ENCODE data around the genes CATSPER3, BRD8 and CDC25C.

DNA sequence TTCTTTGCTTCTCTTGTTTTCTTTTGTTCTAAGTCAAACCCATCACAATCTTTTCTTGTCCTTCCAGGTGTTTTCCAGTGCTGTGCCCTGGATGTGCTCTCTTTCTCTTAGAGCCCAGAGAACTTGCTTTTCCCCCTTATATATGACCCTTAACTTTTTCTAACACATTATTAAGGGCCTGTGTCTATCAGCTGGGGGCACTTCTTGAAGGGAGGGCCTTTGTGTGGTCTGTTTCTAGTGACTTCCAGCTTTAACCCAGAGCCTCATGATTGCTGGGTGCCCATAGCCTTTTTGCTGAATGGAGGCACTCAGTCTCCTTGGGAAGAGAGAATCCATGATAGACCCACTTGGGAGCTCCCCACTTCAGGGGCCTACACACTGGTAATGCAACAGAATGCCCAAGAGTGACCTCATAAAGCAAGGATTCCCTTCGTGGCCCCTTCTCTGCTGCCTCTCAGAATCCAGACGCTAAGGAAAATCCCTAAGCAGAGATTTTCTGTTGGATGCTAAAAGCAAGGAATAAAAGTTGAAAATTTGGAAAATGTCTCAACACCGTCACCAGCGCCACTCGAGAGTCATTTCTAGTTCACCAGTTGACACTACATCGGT, at the start of gene CATSPER3:
CATSPER3 (plus strand) TSS at position 457 of the 609 bp plus-strand sequence.
- PRO-cap, result no peak

DNA sequence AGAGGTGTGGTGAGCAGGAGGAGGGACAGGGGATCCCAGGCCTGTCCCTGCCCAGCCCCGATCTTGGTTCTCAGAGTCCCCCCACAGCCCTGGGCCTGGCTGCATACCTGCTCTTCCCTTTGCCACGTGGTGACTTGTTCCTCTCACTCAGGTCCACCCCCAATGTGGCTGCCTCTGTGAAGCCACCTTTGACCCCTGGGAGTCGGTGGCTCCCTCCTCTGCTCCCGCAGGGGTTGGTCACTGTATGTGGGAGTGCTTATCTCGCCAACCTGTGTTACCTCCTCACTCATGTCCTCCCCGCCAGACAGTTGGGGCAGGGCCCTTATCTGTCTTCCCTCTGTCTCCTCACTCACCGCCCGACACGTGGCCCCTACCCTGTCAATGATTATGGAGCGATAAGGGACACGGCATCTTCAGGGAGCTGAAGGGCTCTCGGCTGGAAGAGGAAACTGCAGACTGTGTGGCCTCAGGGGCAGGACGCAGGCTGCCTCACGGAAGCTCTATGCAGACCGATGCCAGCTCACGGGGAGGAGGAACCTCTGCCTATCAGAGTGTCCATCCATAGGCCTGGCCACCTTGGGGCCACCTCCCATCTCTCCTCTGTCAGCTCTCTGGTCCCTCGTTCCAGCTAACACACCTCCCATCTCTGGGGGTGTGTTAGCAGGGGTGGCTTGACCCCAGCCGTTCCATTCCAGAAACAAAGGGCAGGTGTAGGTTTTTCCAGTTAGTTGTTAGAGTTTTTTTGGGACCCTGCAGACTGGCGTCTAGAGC, 100.1 kb upstream of the PITX1 start:
- PRO-cap, result no peak

GRCh38 chr5:135269653-135270212, 129.3 kb downstream of the MACROH2A1 start:
- PRO-cap, result no peak

GRCh38 chr5:135307360-135307896, 91.6 kb downstream of the MACROH2A1 start:
- PRO-cap, result no peak

DNA sequence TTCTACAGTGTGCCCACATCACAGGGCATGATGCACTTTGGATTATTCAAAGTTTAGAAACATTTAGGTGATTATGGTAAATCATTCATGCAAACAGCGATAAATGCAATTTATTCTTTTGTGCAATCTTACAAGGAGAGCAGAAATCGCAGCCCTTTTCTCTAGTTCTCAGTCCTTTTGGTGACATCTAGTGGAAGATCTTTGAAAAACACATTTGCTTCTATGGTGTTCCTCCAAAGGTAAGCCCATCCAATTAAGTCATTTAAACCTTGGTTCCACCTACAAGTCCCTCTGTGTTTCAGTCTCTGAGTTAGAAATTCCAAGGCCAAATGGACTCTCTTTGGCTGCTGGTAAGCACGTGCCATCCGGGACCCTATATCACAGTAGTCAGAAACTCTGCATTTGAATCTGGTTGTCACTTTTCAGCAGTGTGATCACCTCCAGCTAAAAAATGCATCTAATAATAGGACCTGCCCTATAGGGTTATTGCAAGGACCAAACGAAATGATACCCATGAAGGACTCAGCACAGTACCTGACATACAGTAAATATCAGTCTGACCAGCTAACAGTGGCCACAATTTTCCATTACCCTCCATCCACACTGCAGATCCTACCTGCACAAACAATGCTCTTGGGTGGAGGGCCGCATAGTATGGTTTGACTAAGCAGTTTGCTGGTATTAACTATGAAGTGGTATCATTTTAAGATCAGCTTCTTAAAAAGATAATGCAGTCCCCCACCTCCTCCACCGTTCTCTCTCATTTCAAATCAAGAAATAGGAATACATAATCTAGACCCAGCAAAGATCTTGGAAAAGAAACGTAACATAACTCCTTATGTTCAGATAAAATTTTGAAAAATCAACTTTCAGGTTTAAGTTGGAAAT, 66.2 kb downstream of the MACROH2A1 start:
- PRO-cap, result no peak

- PRO-cap, result no peak
These were observed 4.1 kb upstream of the TIFAB start for GRCh38 chr5:135456104-135456783.

- PRO-cap, result no peak
These were observed 13.1 kb upstream of the SLC25A48 start for GRCh38 chr5:135821230-135821937.

- PRO-cap, result no peak
These were observed 11.7 kb downstream of the SMIM32 start for GRCh38 chr5:136181187-136181739.

- PRO-cap, result no peak
These were observed 431.6 kb downstream of the SPOCK1 start for GRCh38 chr5:137067573-137067956.

GRCh38 chr5:137146309-137147088, 352.6 kb downstream of the SPOCK1 start:
- PRO-cap, result no peak

- PRO-cap, result no peak
These were observed 183.2 kb downstream of the SPOCK1 start for GRCh38 chr5:137315844-137316327.

DNA sequence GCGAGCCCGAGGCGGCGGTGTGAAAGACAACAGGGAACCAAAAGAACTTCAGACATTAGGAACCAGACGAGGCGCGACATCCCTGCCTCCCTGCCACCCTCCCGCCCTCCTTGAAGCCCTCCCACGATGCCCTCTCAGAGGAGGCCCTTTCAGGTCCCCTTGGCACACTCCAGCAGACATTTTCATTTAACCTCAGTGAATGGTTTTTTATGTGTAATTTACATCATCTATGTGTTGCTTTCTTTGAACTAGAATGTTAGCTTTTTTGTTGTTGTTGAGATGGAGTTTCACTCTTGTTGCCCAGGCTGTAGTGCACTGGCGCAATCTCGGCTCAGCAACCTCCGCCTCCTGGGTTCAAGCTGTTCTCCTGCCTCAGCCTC, 1.0 kb upstream of the HNRNPA0 start:
- PRO-cap, result no peak

GRCh38 chr5:137946338-137947156, 57.3 kb downstream of the PKD2L2 start:
- PRO-cap, result no peak

DNA sequence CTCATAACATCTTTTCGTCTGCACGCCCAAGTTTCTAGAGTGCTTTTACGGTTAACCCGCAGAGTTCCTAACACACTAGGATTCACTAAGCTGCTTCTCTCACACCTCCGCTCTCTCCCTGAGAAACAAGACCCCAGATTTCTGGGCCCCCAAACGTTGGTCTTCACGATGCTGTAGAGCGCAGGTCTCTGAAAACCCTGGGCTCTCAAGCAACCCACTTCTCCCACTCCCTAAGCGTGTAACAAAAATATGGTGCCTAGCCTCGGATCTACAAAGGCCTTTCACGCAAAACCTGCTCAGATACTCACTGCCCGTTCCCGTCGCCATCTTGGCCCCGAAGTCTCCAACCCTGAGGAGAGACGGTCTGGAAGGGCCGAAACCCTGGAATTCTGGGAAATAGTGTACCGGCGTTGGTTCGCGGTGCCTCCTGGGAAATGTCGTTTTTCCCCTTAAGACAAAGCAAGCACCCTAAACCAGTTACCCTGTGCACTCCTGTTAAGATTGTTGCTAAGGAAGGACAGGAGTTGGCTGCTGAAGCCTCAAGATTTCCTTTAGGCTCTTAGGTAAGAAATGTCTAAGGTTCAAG, at the start of gene BRD8:
BRD8 (minus strand) TSS at position 343 of the 586 bp plus-strand sequence.
- PRO-cap, result bidirectional peak, plus-strand start at position 299 of the sequence, minus-strand start at position 342 of the sequence

GRCh38 chr5:138179627-138179909, 656 bp downstream of the KIF20A start:
- PRO-cap, result no peak

- PRO-cap, result bidirectional peak, plus-strand start at chr5:138331434, minus-strand start at chr5:138331460; unidirectional peak, minus-strand start at chr5:138331676; bidirectional peak, plus-strand start at chr5:138331989, minus-strand start at chr5:138331804
These were observed at the start of gene CDC25C for GRCh38 chr5:138331169-138332208. Gene CDC25C (minus strand): TSS chr5:138331804.

DNA sequence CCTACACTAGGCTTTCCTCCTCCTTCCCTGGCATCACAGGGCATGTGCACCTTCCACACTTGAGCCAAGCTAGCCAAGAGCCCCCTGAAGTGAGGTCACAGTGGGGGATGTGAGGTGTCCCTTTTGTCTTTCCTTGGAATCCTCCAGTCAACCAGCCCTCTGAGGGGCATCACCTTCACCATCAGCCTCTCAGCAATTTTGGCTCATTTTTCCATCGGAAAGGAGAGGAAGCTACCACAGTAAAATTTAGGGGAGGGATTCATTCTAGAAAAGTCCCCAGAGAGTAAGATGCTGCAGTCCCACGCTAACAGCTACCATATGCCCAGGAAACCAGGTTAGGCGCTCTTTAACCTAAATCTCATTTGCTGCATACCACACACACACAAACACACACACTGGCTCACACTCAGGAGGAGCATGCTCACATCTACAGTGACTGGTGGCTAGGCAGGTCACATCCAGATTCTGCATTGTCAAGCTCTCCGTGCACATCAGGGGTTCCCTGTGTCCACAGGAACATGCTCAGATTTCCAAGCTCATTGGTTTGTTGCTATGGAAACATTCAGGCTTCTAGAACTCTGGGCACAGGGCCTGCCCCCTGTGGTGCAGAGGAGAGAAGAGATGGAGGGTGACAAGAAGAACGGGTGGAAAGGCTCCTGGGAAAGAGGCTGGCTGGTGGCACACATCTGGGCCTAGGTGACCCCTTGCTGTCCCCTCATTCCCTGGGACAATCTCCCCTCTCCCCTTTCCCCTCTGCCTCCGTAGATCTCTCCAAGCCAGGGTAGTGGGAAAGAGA, 10.0 kb downstream of the REEP2 start:
- PRO-cap, result no peak

- PRO-cap, result no peak
These were observed 36.9 kb downstream of the EGR1 start for GRCh38 chr5:138501844-138502854.

DNA sequence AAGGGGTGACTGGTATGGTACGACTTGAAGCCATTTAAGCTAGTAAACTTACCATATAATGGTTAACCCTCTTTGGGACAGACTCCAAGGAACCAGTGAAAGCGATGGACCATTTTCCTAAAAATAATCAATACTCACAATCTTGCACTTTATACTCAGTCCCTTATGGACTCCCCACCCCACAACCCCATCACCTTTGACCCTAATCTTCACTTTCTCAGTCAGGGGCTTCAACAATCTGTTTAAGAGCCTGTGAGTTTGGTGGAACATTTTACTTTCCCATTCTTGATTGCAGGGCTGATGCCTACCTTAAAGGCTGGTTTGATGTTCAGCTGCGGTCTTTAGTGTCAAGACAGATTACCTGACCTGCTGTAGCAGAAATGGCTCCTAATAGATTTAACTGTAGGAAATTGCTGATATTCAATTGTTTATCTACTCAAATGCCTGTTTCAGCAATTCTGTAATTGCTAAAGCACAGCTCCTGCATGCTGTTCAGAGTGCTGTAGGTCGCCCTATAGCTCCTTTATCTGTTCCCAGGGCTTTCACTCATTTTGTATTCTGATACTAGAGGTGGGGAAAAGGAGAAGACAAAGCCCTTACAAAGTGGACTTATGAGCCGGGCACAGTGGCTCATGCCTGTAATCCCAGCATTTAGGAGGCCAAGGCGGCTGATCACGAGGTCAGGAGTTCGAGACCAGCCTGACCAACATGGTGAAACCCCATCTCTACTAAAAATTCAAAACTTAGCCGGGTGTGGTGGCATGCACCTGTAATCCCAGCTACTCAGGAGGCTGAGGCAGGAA, 8.6 kb upstream of the ETF1 start:
- PRO-cap, result no peak

DNA sequence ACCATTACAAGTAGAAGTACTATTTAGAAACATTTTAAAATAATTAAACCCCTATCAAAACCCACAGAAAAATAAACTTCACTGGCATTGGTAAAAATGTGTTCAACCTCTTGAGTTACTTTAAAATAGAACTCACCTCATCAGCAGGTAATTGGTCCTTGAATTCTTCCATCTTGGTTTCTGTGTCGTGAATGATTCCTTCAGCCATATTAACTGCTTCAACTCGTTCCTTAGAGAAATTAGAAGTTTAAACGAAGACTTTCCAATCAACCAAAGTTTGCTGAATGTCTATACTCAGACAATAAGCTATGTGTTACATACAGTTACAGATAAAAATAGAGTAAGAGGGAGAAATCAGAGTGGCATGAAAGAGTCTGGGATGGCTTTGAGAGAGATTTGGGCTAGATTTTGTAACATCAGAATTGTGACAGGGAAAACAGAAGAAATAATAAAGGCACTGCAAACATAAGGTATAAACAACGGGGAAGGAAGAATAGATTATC, 13.7 kb upstream of the ETF1 start:
- PRO-cap, result no peak

Measured in SUDHL5 (cell line).